Melanocyte of skin (primary cell): ENCODE measurements around a stretch of chr13.

DNA sequence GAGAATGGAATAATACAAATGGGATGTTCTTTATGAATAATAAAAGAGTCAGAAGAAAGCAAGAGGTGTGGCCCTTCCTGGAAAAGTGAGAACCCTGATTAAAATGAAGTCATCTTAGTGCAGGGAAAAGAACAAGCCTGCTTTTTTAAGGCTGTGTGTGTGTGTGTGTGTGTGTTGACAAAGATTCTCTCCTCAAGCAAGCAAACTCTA, 18.8 kb upstream of the ARGLU1 start:
- CAGE, long polyA plus RNA, 2 experiments: no peak in any of the 2 experiments

- CAGE, long polyA plus RNA, 2 experiments: no peak in any of the 2 experiments
Measured at GRCh38 chr13:107450824-107451516, 416.3 kb downstream of the NALF1 start.

- CAGE, long polyA plus RNA, 2 experiments: no peak in any of the 2 experiments
Measured at GRCh38 chr13:108217297-108217683, 902 bp upstream of the ABHD13 start.

DNA sequence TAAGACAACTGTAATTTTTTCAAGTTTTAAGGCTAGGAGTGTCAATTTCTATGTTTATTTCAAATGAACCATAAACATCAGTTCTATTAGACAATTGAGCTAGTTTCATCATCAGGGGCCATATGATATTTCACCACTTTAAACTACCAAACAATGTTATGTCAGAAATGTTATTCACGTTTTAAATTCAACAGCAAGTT, 42.2 kb upstream of the MYO16 start:
- CAGE, long polyA plus RNA, 2 experiments: no peak in any of the 2 experiments

- CAGE, long polyA plus RNA, 2 experiments: no peak in any of the 2 experiments
Measured at GRCh38 chr13:109590397-109590830, 196.0 kb downstream of the IRS2 start.

GRCh38 chr13:109687355-109688608, 98.6 kb downstream of the IRS2 start:
- CAGE, long polyA plus RNA, 2 experiments: no peak in any of the 2 experiments

- CAGE, long polyA plus RNA, 2 experiments: no peak in any of the 2 experiments
Measured at GRCh38 chr13:109719931-109720679, 66.3 kb downstream of the IRS2 start.

- CAGE, long polyA plus RNA, 2 experiments: no peak in any of the 2 experiments
Measured at GRCh38 chr13:109764158-109764567, 22.2 kb downstream of the IRS2 start.

DNA sequence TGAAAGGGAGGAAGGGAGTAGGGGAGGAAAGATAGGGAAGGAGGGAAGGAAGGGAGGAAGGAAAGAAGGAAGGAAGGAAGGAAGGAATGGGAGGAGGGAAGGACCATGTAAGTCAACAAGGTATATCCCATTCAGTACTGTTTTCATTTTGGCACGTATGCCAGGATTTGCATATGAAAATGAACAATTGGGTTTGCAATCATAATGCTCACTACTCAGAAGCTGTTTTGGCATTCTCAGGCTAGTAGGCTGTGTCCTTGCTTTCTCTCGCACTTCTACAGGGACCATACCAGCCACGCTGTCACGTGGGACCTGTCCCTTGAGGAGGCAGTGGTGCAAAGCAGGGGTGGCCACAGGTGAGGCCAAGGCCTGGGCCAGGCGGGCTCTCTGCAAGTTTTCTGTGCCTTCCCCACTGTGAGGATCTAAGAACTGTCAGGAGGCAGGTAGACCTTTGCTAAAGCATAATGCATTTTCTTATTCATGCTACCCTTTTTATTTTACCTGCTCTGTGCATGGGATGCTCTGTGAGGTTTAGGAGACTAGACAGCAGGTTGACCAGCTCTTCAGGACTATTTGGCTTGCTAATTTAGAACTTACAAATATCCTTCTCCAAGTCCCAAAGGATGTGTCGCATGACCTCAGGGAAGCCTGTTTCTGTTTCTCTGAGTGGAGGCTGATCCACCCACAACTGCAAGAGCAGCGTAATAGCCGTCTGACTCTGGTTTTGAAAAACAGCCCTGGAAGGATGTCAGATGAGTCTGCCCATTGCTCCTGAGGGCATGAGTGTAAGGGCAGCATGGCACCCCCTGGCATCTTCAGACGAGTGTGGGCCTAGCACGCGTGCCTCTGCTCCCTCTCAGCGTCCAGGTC, 89.4 kb upstream of the IRS2 start:
- CAGE, long polyA plus RNA, 2 experiments: no peak in any of the 2 experiments

DNA sequence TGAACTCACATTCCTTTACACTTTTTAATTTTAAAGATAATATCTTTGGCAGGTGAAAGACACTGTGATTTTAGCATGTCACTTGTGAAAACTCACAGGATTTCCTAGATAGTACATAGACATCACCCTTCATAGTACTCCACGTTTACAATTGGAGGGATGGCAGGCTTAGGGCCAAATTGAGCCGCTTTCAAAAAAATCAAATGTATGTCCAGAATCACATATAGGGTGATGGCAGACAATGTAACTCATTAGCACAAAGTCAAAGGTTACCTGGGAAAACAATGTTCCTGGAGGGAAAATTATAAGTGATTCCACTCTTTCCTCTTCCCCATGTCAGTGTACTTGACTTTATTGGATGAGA, 112.2 kb upstream of the IRS2 start:
- CAGE, long polyA plus RNA, 2 experiments: no peak in any of the 2 experiments

DNA sequence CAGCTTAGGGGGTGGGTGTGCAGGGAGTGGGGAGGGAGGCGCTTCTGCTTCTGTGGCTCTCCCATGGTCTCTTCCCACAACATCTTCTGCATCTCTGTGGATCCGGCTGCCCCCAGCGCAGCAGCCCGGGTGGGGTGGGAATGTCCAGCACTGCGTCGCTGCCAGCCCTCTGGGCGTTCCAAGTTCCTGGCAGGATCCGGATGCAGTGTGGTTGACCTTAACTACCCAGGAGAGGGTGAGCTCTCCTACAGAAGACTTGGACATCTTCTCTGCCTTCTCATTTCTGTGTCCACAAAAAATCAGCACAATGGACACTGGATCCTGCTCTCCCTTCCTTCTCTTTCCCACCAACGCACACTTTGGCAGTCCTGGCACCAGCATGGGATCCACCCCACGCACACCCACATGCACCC, 177.4 kb downstream of the COL4A1 start:
- CAGE, long polyA plus RNA, 2 experiments: no peak in any of the 2 experiments

DNA sequence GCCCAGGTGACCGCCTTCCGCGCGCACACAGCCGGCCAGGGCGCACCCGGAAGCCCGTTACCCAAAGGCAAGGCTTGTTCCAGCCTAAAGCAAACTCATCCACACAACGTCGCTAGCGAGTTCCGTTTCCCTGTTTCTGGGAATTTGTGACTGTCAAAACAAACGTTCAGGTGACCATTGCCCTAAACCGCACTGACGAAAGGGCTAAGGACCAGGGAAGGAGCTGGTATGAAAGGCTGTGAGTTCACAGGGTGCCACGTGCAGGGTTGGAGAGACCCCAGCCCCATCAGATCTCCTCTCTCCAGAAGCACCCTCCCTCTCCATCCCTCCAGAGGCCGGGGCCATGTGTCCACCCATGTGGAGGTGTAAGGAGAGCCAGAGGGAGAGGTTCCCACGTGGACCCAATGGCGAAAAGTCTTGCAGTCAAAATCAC, 168.4 kb downstream of the COL4A1 start:
- CAGE, long polyA plus RNA, 2 experiments: no peak in any of the 2 experiments

GRCh38 chr13:110226213-110226637, 80.7 kb downstream of the COL4A1 start:
- CAGE, long polyA plus RNA, 2 experiments: no peak in any of the 2 experiments

- CAGE, long polyA plus RNA, 2 experiments: no peak in any of the 2 experiments
Measured at GRCh38 chr13:110279742-110280458, 27.1 kb downstream of the COL4A1 start.

DNA sequence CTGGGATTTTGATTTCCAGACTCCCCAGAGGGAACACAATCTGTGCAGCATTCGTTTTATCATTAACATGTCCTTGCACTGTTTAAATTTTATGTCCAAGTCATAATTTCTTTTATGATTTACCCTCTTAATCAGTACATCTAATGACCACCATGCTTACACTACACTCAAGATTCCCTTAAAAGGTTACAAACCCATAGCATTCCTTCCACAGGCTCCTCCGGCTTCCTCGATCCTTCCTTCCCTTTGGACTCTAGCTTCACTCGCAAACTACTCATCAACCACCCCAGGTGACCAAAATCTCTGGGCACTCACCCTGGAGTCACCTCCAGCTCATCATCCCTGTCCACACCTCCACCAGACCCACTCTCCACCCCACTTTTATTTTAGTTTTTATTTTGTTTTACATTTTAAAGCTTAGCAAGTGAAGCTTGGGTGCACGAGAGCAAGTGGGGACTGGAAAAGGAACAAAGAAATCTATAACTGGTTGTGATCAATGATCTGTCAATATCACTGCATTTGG, 16.6 kb downstream of the COL4A1 start:
- CAGE, long polyA plus RNA, 2 experiments: no peak in any of the 2 experiments

- CAGE, long polyA plus RNA, 2 experiments: no peak in any of the 2 experiments
Measured at GRCh38 chr13:110343120-110343812, 36.2 kb downstream of the COL4A2 start.

GRCh38 chr13:110407078-110408263, 100.4 kb downstream of the COL4A2 start:
- CAGE, long polyA plus RNA, 2 experiments: no peak in any of the 2 experiments

DNA sequence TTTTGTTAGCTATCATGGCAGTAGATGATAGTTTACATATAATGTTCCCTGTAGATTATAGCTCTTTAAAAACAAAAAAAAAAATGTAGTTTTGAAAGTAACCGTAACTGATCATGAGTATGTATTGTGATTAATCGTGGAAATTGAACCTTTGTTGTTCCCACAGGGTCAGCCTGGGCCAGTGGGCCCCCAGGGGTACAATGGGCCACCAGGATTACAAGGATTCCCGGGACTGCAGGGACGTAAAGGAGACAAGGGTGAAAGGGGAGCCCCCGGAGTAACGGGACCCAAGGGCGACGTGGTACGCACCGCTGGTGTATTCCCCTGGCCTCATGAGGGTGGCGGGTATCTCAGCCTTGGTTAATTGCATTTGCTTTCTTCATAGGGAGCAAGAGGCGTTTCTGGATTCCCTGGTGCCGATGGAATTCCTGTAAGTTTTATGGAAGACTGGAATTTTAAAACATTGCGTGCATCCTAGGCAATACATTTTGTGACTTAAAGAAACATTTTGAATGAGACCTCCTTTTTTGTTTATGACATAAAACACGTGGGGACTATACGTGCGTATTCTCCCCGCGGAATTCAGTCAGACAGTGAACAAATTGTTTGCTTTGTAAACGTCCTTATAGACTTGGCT, 117.6 kb downstream of the COL4A2 start:
- CAGE, long polyA plus RNA, 2 experiments: no peak in any of the 2 experiments

DNA sequence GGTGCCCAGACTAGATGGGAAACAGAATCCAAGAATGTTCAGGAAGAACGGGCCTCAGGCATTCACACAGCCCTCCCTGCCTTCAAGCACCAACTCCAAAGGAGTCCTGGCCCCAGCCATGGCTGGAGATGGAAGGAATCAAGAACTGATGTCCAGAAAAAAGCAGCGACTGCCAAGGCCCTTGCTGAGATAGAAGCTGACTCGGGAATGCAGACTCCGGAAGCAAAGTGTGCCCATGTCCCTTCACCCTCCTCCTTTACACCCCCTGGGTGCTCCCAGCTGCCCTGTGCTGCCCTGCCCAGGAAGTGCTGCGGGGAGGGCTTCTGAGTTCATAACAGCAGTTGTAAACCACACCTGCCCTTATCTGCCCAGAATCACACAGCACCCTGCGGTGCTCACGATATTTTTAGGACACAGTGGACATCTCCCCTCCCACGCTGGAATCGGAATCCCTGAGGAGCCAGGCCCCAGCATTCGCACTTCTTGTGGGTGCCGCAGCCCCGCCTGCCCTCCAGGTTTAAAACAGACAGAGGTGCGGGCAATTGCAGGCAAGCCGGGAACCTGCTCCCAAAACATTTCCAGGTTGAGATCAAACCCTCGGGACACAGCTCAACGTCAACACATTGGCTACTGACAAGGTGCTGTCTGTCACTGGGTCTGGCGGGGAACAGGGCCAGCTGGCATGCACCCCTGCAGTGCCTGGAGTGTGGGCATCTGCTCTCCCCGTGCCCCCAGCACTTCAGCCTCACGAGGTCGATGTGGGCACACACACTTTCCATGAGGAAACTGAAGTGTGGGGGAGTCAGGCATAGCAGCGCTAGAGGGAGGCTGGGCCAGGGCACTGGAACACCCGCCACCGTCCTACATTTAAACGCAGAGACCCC, 36.9 kb downstream of the RAB20 start:
- CAGE, long polyA plus RNA, 2 experiments: no peak in any of the 2 experiments

DNA sequence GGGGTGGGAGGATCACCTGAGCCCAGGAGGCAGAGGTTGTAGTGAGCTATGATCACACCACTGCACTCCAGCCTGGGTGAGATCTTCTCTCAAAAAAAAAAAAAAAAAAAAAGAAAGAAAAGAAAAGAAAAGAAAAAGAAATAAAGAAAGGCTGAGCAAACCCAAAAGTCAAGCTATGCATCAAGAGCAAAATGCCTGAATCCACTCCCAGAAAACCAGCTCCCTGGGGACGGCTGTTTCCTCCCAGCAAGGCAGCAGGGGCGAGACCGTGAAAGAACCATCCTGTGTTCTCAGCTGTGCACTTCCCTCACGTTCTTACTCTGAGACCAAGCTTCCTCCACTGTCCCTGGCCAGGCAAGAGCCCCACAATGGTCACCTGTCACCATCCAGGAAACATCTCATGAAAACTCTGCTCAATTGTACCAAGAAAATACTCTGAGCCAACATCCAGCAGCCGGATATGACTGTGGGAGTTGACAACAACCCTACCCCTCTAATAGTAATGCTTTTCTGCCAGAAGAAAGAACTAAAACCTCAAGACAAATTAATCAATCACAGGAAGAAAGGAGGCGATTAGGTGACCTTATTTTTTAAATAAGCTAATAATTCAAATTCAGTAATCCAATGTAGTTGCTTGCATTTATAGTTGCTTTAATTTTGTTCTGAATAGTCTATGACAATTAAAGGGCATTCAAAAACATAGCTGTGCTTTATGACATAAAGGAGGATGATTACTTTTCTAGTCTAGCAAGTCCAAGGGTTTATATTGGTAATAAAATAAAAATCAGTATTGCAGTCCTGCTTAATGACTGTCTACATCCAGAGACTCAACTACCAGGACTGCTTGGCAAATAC, 22.8 kb downstream of the RAB20 start:
- CAGE, long polyA plus RNA, 2 experiments: no peak in any of the 2 experiments